BJ (cell line): ENCODE measurements around the gene GAB2.

DNA sequence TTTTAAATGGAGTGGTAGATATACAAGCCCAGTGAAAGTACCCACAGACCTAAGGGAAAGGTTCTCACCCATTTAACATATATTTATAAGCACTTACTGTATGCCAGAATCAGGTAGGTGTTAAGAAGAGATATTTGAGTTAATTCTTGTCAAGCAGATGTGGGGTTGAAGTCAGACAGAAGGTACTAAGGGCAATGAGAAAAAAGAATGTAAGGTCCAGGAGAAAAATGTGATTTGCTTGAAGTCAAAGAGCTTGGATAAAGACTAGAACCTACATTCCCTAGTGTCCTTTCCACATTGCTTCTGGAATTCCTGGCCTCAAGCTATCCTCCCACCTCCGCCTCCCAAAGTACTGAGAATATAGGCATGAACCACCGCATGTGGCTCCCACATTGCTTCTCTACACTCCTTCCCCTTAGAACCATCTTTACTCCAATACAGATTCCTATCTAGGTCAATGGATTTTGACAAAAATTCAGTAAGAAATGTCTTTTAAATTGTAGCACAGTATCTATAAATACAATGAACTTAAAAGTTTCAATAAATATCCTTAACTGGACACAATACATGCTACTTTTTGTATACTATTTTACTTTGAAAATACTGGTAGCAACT lies 53.6 kb downstream of the GAB2 start:
- CAGE, long polyA plus RNA: no peak
- RRBS: no CpG with 5 or more reads among the region's 2 CpGs

GRCh38 chr11:78374862-78375225 lies 42.8 kb downstream of the GAB2 start:
- CAGE, long polyA plus RNA: no peak
- RRBS: no CpG with 5 or more reads among the region's 3 CpGs

GRCh38 chr11:78392711-78393489 lies 24.7 kb downstream of the GAB2 start:
- CAGE, long polyA plus RNA: no peak
- RRBS: no CpG with 5 or more reads among the region's 5 CpGs

DNA sequence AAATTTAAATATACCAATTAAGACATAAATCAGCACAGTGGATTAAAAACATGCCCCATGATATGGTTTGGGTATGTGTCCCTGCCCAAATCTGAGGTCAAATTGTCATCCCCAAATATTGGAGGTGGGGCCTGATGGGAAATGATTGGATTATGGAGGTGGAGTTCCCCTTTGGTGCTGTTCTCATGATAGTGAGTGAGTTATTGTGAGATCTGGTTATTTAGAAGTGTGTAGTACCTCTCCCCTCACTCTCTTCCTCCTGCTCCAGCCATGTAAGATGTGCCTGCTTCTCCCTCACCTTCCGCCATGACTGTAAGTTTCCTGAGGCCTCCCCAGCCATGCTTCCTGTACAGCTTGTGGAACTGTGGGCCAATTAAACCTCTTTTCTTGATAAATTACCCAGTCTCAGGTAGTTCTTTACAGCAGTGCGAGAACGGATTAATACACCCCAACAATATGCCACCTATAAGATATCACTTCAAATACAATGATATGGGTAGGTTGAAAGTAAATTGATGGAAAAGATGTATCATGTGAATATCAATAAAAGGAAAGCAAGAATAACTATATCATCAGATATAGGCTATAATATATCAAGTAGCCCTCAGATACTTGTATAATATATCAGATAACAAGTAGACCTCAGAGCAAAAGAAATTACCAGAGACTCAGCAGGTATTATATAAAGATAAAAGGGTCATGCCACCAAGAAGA lies 8.9 kb downstream of the GAB2 start:
- CAGE, long polyA plus RNA: no peak
- RRBS: no CpG with 5 or more reads among the region's 3 CpGs

GRCh38 chr11:78417526-78418408 lies at the start of gene GAB2:
GAB2 (minus strand) TSS chr11:78417820.
- CAGE, long polyA plus RNA: no peak
- RRBS: 1% methylated on average over 76 of the region's 124 CpGs

GRCh38 chr11:78655797-78656438 lies 81.3 kb upstream of the NARS2 start:
- CAGE, long polyA plus RNA: no peak
- RRBS: no CpG with 5 or more reads among the region's 8 CpGs

DNA sequence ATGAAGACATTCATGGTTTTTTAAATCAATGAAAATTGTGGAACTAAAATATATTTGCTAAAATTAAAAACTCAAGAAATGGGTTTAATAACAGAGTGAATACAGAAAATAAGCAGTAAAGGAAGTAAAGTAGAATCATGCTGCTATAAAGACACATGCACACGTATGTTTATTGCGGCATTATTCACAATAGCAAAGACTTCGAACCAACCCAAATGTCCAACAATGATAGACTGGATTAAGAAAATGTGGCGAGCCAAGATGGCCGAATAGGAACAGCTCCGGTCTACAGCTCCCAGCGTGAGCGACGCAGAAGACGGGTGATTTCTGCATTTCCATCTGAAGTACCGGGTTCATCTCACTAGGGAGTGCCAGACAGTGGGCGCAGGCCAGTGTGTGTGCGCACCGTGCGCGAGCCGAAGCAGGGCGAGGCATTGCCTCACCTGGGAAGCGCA lies 578.0 kb downstream of the FAM181B start:
- CAGE, long polyA plus RNA: no peak
- RRBS: no CpG with 5 or more reads among the region's 19 CpGs

- CAGE, long polyA plus RNA: start-site peak on the minus strand at chr11:83034184-83034290, 54 and 26 reads in 2 replicates
- RRBS: no CpG with 5 or more reads among the region's 7 CpGs
Observed at GRCh38 chr11:83033865-83034751, 37.6 kb downstream of the RAB30 start.

DNA sequence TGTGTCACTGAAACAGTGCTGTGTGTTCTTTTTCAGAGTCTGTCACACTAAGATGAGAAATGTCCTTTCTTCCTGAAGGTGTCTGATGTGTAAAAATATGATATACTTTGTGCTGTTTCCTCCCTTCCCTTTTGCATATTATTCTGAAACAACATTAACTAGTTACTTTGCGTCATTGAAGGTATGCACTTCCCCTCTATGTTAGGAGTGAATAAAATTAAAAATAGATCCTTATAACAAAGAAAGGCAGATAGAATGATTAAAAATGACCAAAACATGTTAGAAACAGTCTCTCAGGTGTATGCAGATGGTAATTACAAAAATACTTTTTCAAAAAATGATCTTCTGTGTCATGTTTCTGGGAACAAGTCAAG lies 1.6 kb upstream of the RAB30 start:
- CAGE, long polyA plus RNA: no peak
- RRBS: no CpG with 5 or more reads among the region's 1 CpG

GRCh38 chr11:83157260-83158296 lies 647 bp downstream of the PCF11 start:
- CAGE, long polyA plus RNA: no peak
- RRBS: 1% methylated on average over 8 of the region's 49 CpGs

GRCh38 chr11:83167260-83168071 lies 10.5 kb downstream of the PCF11 start:
- CAGE, long polyA plus RNA: no peak
- RRBS: no CpG with 5 or more reads among the region's 9 CpGs

DNA sequence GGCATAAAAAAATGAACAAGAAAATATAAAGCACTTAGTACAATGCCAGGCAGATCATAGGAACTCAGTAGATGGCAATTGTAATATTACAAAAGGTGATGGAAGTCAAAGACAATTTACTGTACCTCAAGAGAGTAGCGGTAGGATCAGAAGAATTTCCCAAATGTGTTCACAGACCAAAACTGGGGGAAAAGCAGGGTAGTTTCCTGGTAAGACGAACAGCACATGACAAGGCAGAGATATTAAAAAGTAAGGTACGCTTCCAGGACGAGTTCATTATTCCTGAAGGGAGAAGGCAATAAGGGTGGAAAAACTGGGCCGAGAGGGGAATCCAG lies 934 bp upstream of the ANKRD42 start:
- CAGE, long polyA plus RNA: no peak
- RRBS: no CpG with 5 or more reads among the region's 5 CpGs

GRCh38 chr11:85652770-85653305 lies 5.1 kb downstream of the TMEM126A start:
- CAGE, long polyA plus RNA: no peak
- RRBS: no CpG with 5 or more reads among the region's 2 CpGs

DNA sequence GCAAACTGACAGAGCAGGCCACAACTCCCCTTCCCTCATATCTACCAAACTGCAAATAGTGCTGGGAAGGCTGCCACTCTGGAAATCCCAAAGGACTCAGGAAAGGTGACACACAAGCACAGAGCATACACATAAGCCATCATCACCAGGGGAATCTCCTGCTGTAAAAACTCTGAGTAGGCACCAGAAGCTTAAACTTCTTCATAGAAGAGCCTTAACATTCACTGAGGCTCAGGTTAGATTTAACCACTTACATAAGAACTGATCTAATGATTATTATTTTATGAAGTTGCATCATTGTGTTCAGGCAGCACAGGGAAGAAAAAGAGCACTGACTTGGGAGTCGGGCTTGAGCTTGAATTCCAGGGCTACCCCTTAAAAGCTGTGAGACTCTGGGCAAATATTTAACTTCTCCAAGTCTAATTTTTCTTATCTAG lies 15.1 kb downstream of the SYTL2 start:
- CAGE, long polyA plus RNA: no peak
- RRBS: no CpG with 5 or more reads among the region's 1 CpG

DNA sequence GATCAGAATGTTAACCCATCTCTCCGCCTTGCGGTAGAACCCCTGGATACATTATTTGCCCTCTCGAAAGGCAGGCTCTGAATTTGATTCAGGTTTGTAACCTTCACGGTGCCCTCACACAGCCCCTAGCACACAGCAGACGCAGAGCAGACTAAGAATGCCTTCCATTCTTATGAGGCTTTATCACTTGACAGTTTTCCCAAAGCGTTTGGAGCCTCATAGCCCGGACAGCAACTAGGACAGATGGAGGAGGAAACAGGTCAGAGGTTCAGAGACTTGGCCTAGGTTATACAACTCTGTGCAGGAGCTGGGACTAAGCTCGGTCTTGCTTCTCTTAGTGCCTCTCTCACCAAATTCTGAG lies 290 bp downstream of the CCDC83 start:
- CAGE, long polyA plus RNA: no peak
- RRBS: no CpG with 5 or more reads among the region's 8 CpGs

- CAGE, long polyA plus RNA: no peak
- RRBS: no CpG with 5 or more reads among the region's 2 CpGs
Observed at GRCh38 chr11:85952716-85953598, 97.8 kb downstream of the CCDC83 start.

DNA sequence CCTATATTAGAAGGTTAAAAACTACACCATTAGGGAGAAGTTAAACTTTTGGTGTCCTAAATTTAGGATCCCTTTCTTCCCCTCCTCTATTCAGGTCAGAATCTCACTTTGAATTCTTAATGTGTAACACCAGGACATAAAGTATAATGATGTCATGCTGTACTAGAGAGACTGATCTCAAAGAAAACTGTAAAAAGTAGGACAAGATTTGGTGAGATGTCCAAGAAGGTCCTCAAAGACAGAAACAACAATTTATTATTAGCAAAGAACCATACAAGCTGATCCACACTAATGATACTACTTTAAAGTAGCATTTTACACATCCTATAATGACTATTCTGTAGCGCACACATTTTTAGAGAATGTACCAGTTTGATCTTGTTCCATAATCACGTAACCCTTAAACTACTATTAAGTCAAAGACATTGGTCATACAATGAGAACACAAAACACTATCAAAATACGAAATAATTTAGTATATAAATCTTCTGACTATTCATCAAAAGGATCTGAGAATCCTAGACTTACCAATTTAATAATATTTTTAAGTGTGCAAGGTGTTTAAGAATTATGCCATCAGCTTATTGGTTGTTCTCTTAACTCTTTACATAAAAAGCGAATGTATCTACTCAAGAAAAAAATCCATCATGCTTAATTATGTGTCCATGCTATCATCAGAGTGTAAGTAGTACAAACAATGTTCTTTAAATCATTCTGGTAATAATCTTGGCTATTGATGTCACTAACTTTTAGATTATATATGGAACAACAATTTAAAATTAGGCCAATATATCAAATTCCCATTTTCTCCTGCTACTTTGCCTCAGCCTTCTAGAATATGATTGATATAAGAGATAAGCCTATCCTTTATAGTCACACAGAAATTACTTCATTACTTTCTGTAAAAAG lies 83.6 kb downstream of the PICALM start:
- CAGE, long polyA plus RNA: no peak
- RRBS: no CpG with 5 or more reads among the region's 4 CpGs

GRCh38 chr11:86026630-86027257 lies 42.1 kb downstream of the PICALM start:
- CAGE, long polyA plus RNA: no peak
- RRBS: no CpG with 5 or more reads among the region's 3 CpGs

- CAGE, long polyA plus RNA: no peak
Observed at GRCh38 chr11:86031032-86031964, 37.6 kb downstream of the PICALM start.

GRCh38 chr11:86045908-86046454 lies 22.9 kb downstream of the PICALM start:
- CAGE, long polyA plus RNA: no peak
- RRBS: no CpG with 5 or more reads among the region's 1 CpG